Mesangial cell (primary cell): Measurements from ENCODE around the gene SLC36A1.

DNA sequence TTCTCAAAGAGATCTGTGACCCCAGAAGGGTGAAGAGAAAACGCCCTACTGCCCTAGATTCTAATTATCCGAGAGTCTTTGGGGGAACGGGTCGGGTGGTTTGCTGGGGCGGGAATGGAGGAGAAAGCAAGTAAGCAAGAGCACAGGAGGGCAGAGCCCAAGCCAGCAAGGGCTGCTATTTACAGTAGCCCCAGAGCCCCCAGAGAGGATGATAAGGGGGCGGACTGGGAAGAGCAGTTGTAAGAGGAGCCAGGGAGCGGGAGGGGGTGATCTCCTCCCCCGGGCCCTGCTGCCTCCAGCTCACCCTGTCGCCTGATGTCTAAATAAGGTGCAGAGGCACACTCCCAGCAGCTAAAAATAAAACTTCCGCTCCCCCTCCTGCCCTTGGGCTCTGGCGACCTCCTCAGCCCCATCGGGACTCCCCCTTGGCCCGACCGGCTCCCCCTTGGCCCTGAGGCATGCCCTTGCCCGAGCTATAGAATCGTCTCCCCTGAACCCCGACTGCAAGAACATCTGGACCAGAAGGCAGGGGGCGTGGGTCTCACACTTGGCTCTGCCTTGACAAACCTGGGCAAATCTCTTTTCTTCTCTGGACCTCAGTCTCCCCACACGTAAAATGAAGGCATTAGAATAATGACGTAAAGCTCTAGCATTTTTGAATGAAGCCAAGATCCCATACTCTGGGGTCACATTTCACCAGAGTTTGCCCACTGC lies 14.5 kb upstream of the CCDC69 start:
- RAMPAGE, long total RNA, result no peak

DNA sequence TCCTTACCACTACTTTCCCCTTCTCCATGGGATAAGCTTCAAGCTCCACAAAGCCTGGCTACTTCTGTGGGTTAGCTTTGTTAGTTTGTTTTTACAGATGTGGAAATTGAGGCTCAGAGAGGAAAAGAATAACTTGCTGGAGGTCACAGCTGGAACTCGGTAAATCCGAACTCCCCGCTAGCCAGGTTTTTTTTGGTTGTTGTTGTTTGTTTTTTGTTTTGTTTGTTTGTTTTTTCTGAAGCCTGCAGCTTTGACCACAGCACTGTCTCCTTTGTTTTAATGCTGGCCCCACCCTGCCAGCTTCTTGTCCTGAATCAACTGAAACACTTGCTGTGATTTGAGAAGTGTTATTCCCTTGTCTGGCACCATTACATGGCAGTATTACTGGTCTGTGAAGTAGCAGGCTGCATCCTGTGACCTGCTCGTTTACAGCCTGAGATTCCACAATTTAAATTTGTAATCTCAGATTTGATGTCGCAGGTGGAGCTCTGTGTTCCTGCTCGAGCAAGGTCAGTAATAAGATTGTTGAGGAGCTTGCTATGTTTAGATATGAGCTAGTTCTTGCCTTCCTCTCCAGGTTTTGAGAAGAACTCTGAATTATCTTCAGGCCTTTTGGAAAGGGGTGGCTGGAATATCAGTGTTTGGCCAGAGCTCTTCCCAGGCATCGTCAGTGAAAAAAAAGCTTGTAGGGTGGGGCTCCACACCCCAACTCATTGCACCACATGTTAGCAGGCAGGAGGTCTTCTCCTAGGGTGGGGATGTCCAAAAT lies 1.5 kb upstream of the SLC36A2 start:
- RAMPAGE, long total RNA, result no peak

DNA sequence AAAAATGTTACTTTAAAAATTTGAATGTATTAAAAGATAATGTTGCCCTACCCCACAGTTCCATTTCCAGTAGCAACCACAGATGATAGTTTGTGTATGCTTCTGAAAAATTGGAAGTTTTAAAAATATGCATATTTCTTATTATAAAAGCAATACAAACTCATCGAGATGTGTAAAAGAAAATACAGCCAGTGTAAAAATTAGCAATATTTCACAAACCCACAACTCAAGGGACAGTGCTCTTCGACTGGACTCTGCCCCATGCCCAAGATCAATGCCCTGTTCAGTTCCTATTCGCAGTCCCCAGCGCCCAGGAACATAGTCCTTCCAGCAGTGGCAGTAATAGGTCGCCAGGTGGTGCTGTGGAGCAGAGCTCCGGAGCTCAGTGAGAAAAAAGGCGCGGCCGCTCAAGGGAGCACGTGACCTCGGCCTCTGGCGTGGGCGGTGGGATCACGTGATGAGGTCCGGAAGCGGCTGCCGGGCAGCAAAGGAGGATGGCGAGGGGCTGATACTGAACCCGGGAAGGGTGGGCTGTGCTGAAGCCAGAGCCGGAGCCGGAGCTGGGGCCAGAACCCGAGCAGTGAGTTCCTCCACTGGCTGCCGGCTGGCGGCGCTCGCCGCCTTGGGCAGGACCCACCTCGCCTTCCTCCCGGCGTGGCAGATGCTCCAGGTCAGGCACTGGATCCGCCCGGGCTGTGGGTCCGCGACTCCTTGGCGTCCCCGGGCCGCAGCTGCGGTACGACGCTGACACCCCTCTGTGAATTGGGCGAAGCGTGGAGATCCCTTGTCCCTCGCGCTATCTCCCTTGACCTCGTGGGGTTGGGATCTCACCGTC lies at the start of gene SLC36A1:
TSS of gene SLC36A1 (plus strand) at position 460 of the 835 bp plus-strand sequence.
- RAMPAGE, long total RNA, result no peak

- RAMPAGE, long total RNA, result no peak
Measured at GRCh38 chr5:151447979-151448859, 816 bp downstream of the SLC36A1 start.

GRCh38 chr5:151496047-151496426 lies 48.6 kb downstream of the SLC36A1 start:
- RAMPAGE, long total RNA, result no peak

DNA sequence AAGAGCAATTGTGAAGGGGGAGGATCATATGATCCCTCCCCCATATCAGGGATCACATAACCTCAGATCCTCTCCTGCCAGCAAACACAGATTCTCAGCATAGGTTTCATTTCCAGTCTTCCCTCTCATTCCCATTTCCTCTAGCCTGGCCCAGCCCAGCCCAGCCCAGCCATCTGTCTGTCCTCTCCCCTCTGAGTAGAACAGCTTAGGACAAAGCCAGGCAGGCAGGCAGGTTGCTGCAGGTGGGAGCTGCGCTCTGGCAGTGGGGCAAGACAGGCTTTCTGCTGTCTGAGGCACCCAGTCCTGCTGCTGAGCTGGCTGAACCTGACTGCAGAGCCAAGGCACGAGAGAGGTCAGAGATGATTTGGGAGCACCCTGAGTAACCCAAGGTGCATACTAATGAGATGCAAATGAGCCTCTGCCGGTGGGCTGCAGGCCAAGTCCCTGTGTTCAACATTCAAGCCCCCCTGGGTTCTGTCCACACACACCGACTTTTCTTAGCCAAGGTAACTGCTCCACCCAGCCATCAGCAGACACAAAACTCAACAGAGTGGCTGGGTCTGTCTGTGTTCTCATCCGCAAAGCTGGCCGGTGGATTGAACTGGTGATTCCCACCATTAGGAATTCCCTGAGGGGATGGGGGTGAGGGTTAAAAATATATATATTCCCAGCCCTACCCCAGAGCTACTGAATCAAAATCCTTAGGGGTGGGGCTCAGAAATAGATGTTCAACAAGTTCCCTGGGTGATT lies 9.2 kb downstream of the FAT2 start:
- RAMPAGE, long total RNA, result no peak

DNA sequence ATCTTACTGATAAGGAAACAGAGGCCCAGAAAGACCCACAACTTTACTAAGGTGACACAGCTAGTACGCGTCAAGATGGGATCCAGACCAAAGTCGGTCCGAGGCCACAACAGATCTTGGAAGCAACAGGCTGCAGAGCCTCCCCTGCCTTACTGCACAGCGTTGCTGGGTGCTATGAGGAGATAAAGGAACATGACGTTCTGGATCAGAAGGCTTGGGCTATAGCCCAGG lies 144.2 kb downstream of the NMUR2 start:
- RAMPAGE, long total RNA, result no peak

GRCh38 chr5:153740038-153740384 lies 249.5 kb downstream of the GRIA1 start:
- RAMPAGE, long total RNA, result no peak

- RAMPAGE, long total RNA, result no peak
Measured at GRCh38 chr5:154028053-154028547, 10.6 kb downstream of the FAM114A2 start.

GRCh38 chr5:154189300-154190256 lies 955 bp upstream of the GALNT10 start:
- RAMPAGE, long total RNA, result no peak

DNA sequence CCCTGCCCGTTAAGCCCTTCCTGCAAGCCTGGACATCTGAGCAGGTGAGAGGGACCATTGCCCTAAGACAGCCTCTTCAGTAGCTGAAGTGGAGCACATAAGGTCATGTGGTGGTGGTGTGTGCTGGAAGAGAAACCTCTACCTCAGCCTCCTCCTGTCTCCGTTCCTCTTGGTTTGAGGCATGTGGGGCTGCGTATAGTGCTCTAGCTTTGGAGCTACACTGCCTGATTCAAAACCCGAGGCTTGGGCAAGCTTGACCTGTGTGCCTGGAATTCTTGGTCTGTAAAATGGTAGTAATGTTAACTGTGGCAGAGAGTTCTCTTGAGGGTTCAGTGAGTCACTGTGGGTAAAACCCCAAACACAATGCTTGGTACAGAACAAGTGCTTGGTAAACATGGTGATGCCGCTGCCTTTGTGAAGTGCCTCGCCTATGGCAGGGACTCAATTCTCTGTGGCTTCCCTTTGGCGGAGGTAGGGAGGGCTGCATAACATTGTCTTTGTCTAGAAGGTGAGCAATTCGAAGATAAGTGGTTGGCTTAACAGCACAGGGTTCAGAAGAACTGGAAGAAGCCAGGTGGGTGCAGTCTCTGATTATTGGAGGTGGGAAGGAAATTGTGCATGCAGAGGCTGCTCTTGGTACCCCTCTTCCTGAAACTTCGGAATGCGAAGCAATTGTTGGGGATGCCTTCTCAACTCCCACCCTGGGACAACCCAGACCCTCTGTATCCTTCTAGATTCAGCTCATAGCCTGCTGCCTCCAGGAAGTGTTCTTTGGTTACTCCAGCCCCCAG lies 7.6 kb downstream of the GALNT10 start:
- RAMPAGE, long total RNA, result no peak

- RAMPAGE, long total RNA, result no peak
Measured at GRCh38 chr5:154272825-154273663, 82.5 kb downstream of the GALNT10 start.

DNA sequence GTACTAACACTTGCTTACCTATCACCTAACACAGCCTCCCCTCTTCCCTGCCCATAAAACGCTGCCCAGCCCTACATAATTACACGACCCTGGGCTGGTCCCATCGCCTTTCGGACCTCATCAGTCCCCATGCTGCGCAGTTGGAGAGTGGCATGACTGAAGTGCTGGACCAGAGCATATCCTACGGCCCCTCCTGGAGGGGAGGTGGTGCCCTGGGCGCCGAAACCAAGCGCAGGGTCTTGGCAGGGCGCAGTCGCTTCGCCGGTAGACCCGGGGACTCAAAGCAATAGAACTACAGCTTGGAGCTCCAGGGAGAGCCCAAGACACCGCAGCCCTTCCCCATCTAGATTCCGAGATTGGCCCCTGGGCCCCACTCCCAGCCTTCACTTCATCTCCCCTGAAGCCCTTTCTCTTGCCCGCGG lies 969 bp upstream of the SAP30L start:
- RAMPAGE, long total RNA, result no peak

DNA sequence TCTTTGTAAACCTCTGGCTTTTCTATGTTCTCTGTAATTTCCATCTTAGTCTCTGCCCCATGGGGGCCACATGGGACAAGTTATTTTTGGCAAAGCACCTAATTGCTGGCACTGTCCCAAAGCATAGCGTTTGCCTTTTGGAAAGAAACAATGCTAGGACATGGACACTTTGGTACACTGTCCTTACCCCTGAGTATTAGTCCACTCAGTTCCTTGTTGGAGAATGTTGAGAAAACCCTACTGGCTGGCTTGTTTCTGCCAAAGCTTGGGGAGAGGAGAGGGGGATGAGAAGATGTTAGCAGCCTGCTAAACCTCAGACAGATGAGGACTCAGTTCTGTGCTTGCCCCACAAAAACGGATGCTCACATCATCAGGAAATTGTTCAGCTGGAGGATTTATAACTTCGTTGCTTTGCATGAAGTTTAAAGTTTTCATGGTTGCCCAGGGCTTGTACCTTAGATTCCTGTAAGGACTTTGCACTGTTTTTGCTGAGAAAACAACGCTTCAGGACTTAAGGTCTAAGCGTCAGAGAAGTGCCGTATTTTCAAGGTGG lies 13.7 kb downstream of the SAP30L start:
- RAMPAGE, long total RNA, result no peak

- RAMPAGE, long total RNA, result no peak
Measured at GRCh38 chr5:154477514-154478009, 465 bp downstream of the HAND1 start.

GRCh38 chr5:154646878-154647700 lies 108.1 kb upstream of the LARP1 start:
- RAMPAGE, long total RNA, result no peak

- RAMPAGE, long total RNA, result no peak
Measured at GRCh38 chr5:154728709-154729321, 26.4 kb upstream of the LARP1 start.

- RAMPAGE, long total RNA, result no peak
Measured at GRCh38 chr5:154753640-154754229, 1.4 kb upstream of the LARP1 start.

DNA sequence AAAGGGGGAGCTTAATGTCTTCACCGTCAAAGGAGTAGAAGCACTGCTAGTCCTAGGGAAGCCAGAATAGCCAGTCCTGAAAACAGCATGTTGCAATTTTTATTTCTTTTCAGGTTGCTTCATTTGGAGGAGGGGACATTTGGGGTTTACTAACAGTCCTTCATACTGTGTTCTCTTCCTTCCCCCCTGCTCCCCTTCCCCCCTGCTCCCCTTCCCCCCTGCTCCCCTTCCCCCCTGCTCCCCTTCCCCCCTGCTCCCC lies 2.4 kb downstream of the LARP1 start:
- RAMPAGE, long total RNA, result no peak

- RAMPAGE, long total RNA, result no peak
Measured at GRCh38 chr5:154758867-154759840, 4.0 kb downstream of the LARP1 start.